Mesenchymal stem cell of Wharton's jelly (primary cell): ENCODE results near the genes FCSK and COG4.

DNA sequence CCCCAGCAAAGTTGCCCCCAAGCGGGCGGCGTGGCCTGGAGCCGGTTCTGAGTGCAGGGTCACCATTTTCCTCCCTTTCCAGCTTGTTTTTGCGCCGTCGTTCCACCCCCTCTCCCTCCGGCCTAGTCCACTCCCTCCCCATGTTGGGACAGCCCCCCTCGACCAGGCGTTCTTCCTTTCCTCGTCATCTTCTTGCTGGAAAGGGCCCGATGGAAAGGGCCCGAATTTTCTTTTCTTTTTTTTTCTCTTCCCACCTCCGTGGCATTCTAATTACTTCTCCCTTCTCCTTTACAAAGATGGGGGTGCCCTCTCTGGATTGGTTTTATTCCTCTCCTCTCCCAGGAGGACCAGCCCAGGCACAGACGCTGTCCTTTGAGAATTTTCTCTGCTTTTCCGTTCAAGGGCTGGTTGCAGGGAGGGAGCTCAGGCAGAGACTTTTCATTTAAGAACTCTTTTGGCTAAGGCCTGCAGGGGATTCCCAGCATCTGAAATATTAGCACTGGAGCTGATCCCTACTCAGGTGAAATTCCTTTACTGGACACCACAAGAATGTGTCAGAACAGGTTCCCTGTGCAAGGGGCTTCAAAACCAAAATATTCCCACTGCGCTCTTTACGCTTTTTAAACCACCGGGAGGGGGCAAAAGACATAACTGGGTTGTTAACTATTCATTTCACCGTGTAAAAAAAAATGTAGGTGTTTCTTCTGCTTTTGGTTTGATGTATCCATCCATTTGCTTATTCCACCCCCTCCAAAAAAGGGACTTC, 1.2 kb downstream of the NFAT5 start:
- CAGE, long polyA plus RNA = no peak

DNA sequence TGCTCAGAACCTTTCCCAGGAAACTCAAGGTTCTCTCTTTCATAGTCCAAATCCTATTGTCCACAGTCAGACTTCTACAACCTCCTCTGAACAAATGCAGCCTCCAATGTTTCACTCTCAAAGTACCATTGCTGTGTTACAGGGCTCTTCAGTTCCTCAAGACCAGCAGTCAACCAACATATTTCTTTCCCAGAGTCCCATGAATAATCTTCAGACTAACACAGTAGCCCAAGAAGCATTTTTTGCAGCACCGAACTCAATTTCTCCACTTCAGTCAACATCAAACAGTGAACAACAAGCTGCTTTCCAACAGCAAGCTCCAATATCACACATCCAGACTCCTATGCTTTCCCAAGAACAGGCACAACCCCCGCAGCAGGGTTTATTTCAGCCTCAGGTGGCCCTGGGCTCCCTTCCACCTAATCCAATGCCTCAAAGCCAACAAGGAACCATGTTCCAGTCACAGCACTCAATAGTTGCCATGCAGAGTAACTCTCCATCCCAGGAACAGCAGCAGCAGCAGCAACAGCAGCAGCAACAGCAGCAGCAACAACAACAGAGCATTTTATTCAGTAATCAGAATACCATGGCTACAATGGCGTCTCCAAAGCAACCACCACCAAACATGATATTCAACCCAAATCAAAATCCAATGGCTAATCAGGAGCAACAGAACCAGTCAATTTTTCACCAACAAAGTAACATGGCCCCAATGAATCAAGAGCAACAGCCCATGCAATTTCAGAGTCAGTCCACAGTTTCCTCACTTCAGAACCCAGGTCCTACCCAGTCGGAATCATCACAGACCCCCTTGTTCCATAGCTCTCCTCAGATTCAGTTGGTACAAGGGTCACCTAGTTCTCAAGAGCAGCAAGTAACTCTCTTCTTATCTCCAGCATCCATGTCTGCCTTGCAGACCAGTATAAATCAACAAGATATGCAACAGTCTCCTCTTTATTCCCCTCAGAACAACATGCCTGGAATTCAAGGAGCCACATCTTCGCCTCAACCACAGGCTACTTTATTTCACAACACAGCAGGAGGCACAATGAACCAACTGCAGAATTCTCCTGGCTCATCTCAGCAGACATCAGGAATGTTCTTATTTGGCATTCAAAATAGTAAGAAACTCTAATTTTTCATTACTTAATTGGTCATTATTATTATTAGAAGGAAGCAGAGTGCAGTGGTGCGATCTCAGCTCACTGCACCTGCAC, 32.8 kb downstream of the NQO1 start:
- CAGE, long polyA plus RNA = no peak

DNA sequence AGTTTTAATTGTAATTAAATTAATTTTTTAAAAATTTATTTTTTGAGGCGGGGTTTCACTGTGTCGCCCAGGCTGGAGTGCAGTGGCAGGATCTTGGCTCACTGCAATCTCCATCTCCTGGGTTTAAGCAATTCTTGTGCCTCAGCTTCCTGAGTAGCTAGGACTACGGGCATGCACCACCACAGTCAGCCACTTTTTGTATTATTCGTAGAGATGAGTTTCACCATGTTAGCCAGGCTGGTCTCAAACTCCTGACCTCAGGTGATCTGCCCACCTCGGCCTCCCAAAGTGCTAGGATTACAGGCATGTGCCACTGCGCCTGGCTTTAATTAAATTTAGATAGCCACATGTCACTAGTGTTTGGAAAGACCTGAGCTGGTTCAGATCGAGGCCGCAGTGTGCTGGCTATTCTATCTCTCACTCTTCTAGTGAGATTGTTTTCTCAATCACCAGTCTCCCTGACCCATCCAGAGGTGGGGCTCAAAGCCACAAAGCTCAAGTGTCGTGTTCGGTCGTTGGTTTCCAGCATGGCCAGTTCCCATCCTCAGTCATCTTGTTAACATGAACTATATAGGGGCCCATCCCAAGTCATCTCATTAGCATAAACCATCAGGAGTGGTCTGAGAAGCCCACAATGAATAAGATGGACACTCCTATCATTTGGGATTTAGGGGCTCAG, 2.1 kb upstream of the NQO1 start:
- CAGE, long polyA plus RNA = no peak

GRCh38 chr16:69838327-69838931, 76.3 kb downstream of the WWP2 start:
- CAGE, long polyA plus RNA = no peak

DNA sequence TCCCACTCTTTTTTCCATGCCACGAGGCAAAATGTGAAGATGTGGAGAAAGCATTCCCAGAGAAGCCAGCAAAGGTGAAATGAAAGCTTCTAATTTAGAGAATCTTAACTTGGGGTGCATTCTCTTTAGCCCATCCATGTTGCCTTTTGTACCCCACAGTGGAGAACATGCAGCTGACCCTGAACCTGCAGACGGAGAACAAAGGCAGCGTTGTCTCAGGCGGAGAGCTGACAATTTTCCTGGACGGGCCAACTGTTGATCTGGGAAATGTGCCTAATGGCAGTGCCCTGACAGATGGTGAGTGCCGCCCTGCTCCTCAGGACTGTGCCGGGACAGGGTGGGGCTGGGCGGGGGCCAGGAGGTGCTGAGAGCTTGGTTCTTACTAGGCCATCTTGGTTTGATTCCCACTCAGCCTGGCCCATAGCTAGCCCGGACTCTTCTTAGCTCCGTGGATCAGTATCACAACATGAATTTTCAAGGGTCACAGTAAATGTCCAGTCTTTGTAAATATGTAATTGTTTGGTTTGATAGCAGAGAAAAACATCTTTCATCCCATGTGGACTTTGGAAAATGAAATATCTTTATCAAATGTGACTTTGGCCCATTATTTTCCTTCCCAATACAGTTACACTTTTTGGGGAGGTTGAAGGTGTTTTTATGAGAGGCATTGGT, 78.0 kb downstream of the WWP2 start:
- CAGE, long polyA plus RNA = no peak

- CAGE, long polyA plus RNA = no peak
Measured at GRCh38 chr16:69904526-69905264, 46.4 kb upstream of the CLEC18A start.

DNA sequence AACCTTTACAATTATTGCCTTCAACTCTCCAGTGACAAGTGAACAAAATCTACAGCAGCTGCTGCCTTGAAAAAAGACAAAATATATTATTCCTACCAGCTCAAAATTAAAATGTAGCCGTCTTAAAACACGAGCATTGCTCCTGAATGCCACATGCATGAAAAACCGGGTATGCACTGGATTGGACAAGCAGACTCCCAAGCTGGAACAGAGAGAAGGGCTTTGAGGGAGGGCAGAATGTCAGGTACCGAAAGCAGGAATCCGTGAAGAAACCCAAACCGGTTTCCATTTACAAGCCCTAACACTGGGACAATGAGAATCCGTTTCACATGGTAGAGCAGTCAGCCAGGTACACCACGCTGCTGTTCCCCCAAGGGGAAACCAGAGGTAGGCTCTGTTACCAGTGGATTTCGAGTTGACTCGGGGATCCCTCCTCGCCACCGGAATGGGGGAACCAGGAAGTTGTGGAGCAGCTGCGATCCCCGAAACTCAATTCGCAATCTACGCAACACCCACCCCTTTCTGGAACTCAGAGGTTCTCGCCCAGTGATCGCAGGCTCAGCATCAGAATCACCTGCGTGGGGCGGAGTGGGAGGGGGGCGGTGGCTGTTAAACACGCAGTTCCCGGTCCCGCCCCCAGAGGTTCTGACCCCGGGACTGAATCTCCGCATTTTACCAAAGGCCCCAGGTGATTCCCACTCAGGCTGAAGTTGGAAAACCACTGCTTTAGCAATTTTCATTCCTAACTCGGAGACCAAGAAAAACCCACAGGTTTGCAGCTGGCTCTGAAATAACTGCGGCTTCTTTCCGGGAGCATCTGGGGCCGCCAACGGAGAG, 49.3 kb upstream of the PDPR start:
- CAGE, long polyA plus RNA = no peak

GRCh38 chr16:70158203-70158959, 15.2 kb upstream of the CLEC18C start:
- CAGE, long polyA plus RNA = no peak

DNA sequence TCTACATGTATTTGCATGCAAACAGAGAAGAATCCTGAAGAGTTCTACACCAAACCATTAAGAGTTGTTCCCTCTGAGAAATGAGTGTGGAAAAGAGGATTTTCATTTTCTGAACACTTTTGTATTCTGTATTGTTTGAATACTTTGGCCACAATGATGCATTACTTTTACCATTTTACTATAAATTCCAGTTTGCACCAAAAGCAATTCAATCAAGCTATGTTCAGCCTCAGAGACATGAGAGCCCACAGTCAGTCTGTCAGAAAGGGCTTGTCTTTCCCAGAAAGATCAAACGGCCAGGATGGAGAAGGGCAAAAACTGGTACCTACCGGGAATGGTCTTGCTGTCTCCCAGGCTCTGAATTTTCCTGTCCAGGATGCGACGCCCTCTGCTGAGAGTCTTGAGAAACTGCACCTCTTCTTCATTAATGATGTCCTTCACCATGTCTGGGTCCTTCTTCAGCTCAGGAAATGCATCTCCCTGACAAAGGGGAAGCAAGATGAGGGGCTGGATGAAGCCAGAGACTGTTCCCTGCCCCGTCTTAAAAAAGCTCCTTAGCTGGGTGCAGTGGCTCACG, 15.7 kb upstream of the EXOSC6 start:
- CAGE, long polyA plus RNA = no peak

GRCh38 chr16:70453659-70453887, 822 bp upstream of the FCSK start:
- CAGE, long polyA plus RNA = no peak

GRCh38 chr16:70454005-70455117, at the start of gene FCSK:
Gene FCSK (plus strand): TSS chr16:70454595.
- CAGE, long polyA plus RNA = no peak

- CAGE, long polyA plus RNA = no peak
Measured at GRCh38 chr16:70460836-70461266, 6.5 kb downstream of the FCSK start.

GRCh38 chr16:70467966-70468322, 13.5 kb downstream of the FCSK start:
- CAGE, long polyA plus RNA = no peak

DNA sequence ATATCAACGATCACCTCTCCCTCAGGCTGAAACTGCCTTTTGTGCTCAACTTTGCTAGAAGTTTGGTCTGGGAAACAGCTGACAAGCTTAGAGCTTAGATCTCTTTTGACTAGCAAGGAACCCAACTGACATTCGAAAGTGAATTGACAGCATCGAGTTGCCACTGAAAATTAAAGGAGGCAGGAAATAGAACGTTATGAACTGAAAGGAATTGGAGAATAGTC, 888 bp downstream of the COG4 start:
- CAGE, long polyA plus RNA = no peak

GRCh38 chr16:70522929-70523696, at the start of gene COG4:
Gene COG4 (minus strand): TSS chr16:70523554.
- CAGE, long polyA plus RNA = start-site peak on the minus strand at chr16:70523539-70523543, 295 and 111 reads in 2 replicates

- CAGE, long polyA plus RNA = no peak
Measured at GRCh38 chr16:70571637-70572460, 48.2 kb downstream of the SF3B3 start.

- CAGE, long polyA plus RNA = no peak
Measured at GRCh38 chr16:70574520-70574963, 50.9 kb downstream of the SF3B3 start.

- CAGE, long polyA plus RNA = no peak
Measured at GRCh38 chr16:70602916-70603115, 43.5 kb upstream of the IL34 start.

DNA sequence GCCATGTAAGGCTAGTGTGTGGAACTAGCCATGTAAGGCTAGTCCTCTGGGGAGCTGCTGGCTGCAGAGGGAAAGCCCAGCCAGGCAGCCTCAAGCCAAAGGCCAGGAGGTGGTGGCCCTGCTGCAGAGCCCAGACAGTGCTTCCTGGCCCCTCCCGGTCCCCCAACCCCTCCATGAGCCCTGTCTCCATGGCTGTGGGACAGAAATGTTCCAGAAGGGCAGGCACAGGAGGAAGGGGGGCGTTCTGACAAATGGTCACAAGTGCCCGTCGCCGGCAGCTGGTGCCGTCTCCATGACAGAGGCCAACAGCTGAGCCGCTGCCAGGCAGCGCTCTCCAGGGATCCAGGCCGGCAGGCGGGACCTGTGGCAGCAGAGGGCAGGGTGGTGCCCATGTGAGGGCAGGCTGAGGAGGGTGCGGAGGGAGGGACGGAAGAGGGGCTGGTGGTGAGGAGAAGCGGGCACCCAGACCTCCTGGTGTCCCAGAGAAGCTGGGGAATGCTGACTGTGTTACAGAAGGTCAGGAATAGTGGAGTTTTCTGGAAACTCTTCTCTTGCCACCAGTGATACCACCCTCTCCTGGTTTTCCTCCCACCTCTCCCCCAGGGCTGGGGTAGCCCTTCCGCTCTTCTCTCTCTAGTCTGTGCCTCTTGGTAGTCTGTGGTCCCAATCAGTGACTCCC, 14.8 kb upstream of the MTSS2 start:
- CAGE, long polyA plus RNA = no peak

GRCh38 chr16:70726963-70727281, 41.1 kb upstream of the MTSS2 start:
- CAGE, long polyA plus RNA = no peak